Subcutaneous preadipocyte (primary cell): ENCODE measurements around a stretch of chr12.

DNA sequence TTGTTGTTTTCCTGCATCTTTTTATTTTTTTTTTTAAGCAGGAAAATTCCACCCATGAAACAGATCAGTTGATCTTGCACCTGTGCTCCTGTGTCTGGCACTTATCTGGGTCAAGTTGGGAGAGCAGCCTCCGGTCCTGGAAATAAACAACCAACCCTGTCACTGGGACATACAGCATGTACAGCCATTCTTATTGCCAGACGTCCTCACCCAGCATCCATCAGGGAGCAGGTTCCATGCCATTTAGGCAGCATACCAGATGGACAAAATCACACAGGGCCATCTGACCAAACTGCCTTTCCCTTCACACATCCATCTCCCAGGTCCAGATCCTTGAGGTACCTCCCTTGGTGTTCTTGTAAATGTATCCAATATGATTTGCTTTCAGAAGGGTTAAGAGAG lies 266.1 kb upstream of the BTG1 start:
- CAGE, long polyA plus RNA = no peak

DNA sequence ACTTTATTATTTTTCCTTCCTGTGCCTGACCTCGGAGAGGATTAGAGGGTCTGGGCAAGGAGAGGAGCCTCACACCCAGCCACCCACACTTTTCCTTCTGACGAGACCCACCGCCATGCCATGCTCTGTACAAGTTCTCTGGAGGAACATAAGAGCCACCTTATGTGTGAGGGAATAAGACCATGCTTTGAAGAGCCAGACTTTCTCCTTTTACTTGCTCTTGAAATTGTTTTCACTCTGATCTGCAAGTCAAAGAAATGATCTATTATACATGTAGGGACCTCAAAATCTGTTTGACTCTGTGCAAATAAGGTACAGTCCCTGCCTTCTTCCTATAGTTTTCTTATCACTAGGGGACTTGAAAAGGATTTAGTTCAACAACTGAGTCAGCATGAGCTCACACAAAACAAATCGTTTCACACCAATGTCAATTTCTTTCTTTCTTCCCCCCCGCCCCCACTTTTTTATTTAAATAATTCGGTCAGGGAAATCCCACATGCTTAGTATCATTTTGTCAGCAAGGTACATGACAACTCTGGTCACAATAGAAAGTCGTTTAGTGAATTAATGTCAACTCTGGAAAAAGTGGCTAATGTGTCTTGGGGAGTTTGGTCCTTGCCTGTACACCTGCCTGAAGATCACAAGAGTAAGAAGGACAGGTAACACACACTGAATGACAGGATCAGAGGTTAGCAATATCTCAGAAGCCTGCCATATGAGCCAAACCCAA lies 232.3 kb upstream of the PLEKHG7 start:
- CAGE, long polyA plus RNA = no peak

DNA sequence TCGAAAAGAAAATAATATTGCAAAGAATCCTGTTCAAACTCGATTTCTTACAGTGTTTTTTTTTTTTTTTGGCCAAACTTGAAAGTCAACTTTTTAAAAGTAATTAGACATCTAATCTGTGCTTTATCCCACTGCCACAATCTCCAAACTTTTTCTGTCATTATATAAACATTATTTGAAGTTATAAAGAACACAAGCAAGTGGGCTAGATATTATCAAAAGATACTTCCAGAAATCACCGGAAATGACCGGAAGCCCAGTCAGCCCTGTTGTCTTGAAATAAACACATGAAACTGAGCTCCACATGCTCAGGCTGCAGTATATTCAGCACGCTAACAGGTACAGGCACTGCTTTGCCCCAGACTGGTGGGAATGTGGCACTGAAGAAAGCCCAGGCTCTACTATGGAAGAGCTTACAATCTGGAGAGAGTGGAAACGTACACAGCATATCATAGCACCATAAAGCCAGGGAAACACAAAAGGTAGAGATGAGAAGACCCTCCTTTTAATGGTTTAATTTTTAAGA lies 158.9 kb upstream of the PLEKHG7 start:
- CAGE, long polyA plus RNA = no peak

- CAGE, long polyA plus RNA = no peak
Observed at GRCh38 chr12:92546128-92546638, 156.6 kb upstream of the PLEKHG7 start.

- CAGE, long polyA plus RNA = no peak
Observed at GRCh38 chr12:92568787-92569233, 134.0 kb upstream of the PLEKHG7 start.

- CAGE, long polyA plus RNA = no peak
Observed at GRCh38 chr12:92593513-92594818, 108.8 kb upstream of the PLEKHG7 start.

DNA sequence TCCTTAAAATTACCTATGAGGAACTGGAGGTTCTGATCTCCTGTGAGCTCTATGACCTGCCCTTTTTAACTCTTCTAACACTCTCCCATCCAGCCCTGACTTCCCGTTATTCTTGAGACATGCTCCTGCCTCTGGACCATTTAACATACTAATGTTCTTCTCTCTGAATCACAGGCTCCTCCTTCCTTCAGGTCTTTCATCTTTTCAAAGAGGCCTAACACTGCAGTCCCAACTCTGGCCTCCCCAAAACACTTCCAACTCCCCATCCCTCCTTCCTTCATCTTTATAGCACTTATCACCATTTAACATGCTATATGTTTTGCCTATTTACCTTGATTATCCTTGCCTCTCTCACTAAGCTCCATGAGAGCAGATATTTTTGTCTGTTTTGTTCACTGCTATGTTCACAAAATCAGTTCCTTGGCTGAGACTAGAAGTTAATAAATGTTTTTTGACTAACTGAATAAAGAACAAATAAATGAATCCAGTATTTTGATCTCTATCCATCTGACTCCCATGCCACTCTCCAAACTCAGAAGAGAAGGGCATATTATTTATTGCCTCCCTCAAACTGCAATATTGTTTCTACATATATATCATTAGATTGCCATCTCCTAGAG lies 104.5 kb downstream of the EEA1 start:
- CAGE, long polyA plus RNA = no peak

- CAGE, long polyA plus RNA = no peak
Observed at GRCh38 chr12:92866644-92867632, 62.2 kb downstream of the EEA1 start.

GRCh38 chr12:93060630-93061575 lies 131.8 kb upstream of the EEA1 start:
- CAGE, long polyA plus RNA = no peak

GRCh38 chr12:93155977-93156646 lies 221.6 kb upstream of the NUDT4 start:
- CAGE, long polyA plus RNA = no peak

- CAGE, long polyA plus RNA = no peak
Observed at GRCh38 chr12:93201907-93202437, 175.8 kb upstream of the NUDT4 start.

DNA sequence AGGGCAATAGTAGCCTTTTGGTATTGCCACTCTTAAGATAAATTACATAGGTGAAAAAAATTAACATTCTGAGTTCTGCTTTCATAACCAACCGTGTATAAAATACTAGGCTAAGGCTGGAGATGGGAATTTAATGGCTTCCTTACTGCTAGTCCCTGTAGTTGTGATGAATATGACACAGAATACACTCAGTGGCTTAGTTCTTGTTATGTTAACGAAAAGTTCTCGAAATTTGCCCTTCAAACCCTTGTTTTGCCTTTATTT lies 1.5 kb downstream of the NUDT4 start:
- CAGE, long polyA plus RNA = no peak

DNA sequence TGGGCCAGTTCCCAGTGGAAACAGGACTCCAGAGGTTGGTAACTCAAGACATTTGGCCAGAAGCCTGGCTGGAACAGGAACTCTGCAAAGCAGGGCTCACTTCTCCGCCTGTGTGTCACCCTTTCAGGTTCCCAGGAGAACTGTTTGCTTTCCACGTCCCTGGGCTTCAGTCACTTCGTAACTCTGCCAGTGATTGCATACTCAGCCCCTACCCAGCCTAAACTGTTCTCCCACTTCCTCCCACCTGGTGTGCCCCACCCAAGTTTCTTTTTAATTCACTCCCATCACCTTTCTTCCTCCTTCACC lies 7.1 kb upstream of the UBE2N start:
- CAGE, long polyA plus RNA = no peak

- CAGE, long polyA plus RNA = no peak
Observed at GRCh38 chr12:93578127-93579166, 6.0 kb downstream of the SOCS2 start.

- CAGE, long polyA plus RNA = no peak
Observed at GRCh38 chr12:93593702-93594237, 21.3 kb downstream of the SOCS2 start.

DNA sequence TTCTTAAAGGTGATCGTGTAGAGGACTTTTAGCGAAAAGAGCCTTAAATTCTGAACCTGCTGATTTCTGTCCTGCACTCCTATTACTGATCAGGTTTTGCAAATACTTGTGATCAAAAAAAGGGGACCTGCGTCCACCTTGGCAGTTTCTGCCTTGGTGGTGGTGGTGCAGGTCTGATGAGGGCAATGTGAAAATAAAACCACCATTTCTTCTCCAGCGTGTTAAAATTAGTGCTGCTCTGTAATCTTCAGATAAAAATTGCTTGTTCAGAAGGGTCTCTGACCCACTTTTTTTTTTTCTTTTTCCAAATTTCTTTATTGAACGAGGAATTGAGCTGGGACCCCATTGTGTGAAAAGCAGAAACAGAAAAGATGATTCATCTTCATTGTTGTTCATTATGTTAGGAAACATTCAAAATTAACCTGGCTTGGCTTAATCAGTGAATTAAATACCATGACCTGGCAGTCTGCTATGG lies 1.1 kb downstream of the CRADD start:
- CAGE, long polyA plus RNA = no peak

GRCh38 chr12:93691754-93692465 lies 14.7 kb downstream of the CRADD start:
- CAGE, long polyA plus RNA = no peak

DNA sequence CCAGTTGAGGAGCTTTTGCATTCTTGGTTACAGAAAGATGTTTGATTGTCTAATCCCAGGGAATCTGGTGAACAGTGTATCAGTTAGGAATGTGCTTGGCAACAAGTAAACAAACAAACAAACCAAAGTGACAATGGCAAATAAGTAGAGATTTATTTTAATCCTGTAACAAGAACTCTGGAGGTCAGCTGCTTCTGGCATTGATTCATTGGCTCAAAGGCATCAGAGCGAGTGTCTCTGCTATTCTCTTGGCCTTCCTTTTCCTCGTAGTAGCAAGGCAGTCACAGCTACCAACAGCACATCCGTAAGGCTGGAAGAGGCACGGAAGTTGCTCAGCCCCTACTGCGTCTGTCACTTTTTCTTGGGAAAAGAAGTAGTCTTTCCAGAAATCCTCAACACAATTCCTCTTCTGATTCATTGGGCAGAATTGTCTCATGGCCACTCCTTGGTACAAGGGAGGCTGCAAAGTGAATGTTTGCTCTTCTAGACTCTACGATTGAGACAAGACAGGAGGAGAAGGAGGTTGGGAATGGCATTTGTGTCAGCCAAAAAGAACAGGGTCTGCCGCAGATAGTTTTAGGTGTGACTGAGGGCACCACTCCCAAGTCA lies 37.3 kb downstream of the CRADD start:
- CAGE, long polyA plus RNA = no peak

DNA sequence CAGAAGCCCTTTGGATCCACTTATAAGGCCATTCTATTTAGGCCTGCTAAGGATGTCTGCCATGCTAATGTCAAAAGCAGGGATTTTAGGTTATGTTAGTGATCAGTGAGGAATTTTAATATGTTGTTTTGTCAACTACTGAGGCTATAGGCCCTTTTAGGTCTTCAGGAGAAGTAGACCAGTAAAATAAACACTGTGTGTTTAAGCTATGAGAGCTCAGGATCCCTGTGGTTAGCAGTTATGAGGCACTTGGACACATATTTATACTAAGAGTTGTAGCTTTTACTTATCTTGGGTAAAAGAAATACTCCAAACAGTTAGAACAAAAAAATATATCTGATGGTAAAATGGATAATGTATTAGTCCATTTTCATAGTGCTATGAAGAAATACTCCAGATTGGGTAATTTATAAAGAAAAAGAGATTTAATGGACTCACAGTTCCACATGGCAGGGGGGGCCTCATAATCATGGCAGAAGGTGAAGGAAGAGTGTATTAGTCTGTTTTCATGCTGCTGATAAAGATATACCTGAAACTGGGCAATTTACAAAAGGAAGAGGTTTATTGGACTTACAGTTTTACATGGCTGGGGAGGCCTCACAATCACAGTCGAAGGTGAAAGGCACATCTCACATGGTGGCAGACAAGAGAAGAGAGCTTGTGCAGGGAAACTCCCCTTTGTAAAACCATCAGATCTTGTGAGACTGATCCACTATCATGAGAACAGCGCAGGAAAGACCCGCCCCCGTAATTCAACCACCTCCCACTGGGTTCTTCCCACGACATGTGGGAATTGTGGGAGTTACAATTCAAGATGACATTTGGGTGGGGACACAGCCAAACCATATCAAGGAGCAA lies 75.3 kb downstream of the CRADD start:
- CAGE, long polyA plus RNA = no peak

- CAGE, long polyA plus RNA = no peak
Observed at GRCh38 chr12:93759380-93760294, 82.5 kb downstream of the CRADD start.